ENCODE results near the genes RCSD1 and XCL1.

- PRO-cap: no peak
Measured at GRCh38 chr1:166165297-166165627, 1.5 kb downstream of the FAM78B start.

DNA sequence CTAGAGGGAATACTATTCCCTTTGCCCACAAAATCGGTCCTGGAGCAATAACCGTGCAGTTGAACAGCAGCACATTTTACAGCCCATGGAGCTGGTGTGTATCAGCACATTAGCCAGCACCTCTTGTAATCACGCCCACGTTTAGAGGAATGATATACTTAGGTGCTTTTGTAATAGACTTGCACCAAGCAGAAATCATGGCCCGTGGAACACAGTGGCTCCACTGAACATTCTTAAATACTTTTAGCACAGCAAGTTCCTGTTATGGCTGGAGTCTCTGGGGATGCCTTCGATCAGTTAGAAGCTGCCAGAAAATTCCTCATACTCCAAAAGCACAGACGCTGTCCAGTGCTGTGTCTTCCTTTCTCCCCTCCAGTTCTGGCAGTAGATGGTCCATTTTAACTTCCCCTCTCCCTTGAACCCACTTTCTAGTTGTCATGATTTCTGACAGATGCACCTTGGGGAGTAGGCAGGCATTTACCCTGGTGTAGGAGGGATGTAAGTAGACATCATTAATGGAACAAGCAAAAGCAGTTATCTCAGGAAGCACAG is 218.2 kb upstream of the FAM78B start:
- PRO-cap: no peak

GRCh38 chr1:166836649-166837109 is 2.6 kb upstream of the POGK start:
- PRO-cap: no peak

GRCh38 chr1:167085832-167086384 is 4.3 kb downstream of the GPA33 start:
- PRO-cap: no peak

GRCh38 chr1:167088846-167089220 is 1.3 kb downstream of the GPA33 start:
- PRO-cap: no peak

GRCh38 chr1:167255075-167255832 is 34.6 kb downstream of the POU2F1 start:
- PRO-cap: no peak

GRCh38 chr1:167272184-167272939 is 51.7 kb downstream of the POU2F1 start:
- PRO-cap: no peak

DNA sequence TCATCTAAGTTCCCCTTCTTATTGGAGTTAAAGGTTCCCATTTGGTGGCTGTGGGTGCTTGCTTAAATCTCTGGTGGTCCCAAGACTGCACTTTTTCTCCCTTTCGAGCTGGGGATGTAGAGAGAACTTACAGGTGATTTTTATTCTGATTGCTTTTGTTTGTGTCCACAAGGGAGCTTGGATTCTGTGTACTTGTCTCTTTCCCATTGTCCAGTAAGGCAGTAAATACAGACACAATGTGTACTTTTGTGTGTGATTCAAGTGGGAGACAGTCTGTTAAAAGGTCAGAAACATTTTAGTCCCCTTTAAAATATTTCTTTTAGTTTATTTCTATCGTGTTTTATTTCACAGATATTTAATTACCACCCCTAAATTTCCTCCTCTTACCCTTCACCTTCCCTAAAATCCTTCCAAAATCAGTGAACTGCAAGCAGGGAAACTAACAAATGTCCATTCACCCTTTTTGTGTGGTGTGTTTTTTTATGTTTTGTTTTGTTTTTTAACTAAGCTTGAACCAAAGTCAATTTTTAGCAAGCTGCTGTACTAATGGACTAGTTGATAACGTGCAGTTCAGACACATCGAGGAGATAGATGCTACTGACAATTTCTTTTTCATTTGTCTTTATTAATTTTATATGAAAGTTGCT is 100.6 kb downstream of the CD247 start:
- PRO-cap: no peak

DNA sequence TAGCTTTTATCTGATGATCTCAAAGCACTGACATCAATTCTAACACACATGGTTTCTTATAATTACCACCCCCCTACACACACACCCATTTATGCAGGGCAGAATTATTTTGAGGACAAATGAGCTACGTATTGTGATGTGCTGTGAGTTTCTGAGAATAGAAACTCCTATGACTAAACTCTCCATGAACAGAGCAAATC is 17.9 kb downstream of the CD247 start:
- PRO-cap: no peak

GRCh38 chr1:167564441-167565128 is 11.0 kb upstream of the CREG1 start:
- PRO-cap: no peak

- PRO-cap: bidirectional peak, plus-strand start at chr1:167617966, minus-strand start at chr1:167617675
Measured at GRCh38 chr1:167617221-167618138, 12.6 kb upstream of the RCSD1 start.

- PRO-cap: no peak
Measured at GRCh38 chr1:167629601-167630724, at the start of gene RCSD1. Gene RCSD1 (plus strand): TSS chr1:167630232.

DNA sequence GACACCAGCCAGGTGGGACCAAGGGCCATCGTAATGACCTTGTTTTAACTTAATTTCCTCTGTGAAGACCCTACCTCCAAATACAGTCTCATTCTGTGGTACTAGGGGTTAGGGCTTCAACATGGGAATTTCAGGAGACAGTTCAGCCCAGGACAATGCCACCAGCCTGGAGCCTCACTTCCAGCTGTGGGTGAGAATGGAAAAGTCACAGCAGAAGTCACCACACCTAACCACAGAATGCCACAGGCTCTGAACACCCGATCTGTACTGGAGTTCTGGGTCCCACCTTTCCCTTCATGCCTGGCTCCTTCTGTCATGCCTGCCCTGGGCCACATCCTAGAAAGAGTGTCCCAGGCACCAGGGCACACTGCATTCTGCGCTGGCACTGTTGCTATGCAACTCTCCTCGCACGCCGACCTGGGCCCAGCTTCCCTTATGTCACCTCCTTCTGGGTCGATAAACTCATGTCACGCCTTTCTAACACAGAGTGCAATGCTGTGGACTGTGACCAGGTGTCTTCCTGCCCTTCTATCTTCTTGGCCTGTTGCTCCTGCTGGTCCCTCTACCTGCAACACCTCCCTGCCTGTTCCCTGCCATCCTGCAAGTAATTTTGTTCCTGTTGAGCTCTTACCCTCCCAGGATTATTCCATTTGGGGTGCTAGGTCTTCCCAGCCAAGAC is 21.2 kb downstream of the RCSD1 start:
- PRO-cap: no peak

GRCh38 chr1:167787800-167788441 is 66.1 kb downstream of the MPZL1 start:
- PRO-cap: no peak

- PRO-cap: no peak
Measured at GRCh38 chr1:167788442-167789572, 67.0 kb downstream of the MPZL1 start.

DNA sequence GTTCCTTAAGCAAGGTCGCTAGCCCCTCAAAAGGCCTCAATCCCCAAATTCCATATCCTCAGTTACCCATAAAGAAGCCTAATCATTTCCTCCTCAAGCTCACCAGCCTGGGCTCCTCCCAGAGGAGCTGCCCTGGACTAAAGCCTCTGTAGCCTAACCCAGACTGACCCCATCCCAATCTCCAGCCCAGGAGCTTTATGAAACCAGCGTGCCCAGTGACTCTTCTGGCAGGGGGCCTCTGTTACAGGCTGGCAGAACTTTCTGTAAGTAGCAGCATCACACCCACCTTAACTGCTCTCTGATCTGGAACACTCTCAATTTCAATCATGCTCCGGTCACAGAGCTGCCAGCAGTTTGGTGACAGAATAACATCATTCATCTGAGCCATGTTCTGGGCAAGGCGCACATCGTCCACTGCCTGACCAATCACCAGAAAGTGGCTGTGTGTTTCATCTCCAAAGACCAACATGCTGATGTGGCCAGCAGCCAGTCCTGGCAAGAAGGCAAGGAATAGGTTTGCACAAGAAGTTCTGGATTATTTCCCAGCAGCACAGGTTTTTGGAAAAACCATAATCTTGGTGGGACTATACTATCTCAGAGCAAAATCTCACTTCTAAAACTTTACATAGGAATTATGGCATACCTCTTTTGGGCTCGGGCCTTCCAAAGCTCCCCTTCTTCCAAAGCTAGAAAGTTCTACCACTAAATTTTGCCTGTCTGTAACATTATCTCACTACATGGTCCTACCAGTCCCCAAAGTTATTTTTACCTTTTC is 14.6 kb downstream of the ADCY10 start:
- PRO-cap: no peak

DNA sequence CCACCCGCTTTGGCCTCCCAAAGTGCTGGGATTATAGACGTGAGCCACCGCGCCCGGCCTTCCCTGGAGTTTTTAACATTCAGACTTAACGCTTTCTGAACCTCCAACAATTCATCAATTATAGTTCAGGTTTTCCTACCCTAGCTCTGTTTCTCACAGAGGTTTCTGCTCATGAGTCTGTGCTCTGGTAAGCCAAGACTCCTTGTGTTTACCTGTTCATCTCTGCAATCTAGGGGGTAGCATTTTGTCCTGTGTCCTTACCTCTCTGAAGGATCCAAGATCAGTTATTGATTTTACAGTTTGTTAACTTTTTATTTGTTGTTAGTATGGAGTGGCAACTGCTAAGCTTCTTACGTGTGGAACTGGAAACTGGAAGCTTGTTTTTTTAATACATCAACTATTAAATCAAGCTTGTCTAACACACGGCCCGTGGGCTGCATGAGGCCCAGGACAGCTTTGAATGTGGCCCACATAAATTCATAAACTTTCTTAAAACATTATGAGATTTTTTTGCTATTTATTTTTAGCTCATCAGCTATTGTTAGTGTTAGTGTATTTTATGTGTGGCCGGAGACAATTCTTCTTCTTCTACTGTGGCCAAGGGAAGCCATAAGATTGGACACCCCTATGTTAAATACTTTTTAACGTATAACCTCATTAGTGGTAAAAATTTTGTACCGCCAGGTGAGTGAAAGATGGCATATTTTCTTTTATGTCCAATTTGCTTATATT is 29.2 kb upstream of the MPC2 start:
- PRO-cap: no peak

GRCh38 chr1:168000987-168001677 is 64.3 kb upstream of the MPC2 start:
- PRO-cap: no peak

DNA sequence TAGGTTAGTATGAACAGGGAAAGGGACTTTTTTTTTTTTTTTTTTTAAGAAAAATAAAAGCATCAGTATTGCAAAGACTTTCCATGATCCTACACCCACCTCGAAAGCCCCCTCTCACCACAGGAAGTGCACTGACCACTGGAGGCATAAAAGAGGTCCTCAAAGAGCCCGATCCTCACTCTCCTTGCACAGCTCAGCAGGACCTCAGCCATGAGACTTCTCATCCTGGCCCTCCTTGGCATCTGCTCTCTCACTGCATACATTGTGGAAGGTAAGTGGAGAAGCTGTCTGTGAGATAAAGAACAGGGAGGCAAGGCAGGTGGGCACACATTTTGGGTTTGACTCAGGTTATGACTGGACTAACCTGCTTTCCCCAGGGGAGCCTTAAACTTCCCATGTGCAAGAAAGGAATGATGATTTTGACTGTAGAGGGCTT is at the start of gene XCL1:
Gene XCL1, plus strand, starts transcription at position 178 of the 436 bp plus-strand sequence.
- PRO-cap: no peak

DNA sequence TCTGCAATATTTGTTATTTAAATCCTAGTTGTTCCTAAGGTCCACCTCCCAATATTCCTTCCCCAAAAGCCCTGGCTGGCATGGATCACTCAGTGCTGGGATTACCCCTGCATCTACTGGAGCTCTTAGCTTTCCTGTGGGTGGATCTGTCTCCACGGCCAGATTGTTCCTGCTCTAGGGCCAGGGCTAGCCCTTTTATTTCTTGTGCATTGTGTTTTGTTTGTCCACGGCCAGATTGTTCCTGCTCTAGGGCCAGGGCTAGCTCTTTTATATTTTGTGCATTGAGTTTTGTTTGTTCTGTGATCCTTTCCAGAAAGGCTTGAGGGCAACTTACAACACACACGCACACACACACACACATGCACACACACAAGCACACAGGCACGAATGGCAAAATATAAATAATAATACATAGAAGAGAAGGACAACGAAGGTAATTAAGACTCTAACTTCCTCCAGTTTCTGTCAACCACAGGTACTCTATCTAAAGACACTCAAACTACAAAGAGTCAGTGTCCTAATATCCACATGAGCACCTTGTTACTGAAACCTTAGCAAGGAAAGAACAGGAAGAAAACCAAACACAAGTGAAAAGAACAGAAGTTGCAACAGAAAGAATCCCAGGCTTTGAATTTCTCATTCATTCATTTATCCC is 33.0 kb upstream of the ATP1B1 start:
- PRO-cap: no peak

Measured in H9 (cell line).